ENCODE data around the gene ERCC3.

- RRBS = no CpG with 5 or more reads among the region's 10 CpGs
Measured at GRCh38 chr2:127205524-127205788, 14.6 kb downstream of the CYP27C1 start.

GRCh38 chr2:127217959-127218477 lies 2.1 kb downstream of the CYP27C1 start:
- RRBS = no CpG with 5 or more reads among the region's 8 CpGs

DNA sequence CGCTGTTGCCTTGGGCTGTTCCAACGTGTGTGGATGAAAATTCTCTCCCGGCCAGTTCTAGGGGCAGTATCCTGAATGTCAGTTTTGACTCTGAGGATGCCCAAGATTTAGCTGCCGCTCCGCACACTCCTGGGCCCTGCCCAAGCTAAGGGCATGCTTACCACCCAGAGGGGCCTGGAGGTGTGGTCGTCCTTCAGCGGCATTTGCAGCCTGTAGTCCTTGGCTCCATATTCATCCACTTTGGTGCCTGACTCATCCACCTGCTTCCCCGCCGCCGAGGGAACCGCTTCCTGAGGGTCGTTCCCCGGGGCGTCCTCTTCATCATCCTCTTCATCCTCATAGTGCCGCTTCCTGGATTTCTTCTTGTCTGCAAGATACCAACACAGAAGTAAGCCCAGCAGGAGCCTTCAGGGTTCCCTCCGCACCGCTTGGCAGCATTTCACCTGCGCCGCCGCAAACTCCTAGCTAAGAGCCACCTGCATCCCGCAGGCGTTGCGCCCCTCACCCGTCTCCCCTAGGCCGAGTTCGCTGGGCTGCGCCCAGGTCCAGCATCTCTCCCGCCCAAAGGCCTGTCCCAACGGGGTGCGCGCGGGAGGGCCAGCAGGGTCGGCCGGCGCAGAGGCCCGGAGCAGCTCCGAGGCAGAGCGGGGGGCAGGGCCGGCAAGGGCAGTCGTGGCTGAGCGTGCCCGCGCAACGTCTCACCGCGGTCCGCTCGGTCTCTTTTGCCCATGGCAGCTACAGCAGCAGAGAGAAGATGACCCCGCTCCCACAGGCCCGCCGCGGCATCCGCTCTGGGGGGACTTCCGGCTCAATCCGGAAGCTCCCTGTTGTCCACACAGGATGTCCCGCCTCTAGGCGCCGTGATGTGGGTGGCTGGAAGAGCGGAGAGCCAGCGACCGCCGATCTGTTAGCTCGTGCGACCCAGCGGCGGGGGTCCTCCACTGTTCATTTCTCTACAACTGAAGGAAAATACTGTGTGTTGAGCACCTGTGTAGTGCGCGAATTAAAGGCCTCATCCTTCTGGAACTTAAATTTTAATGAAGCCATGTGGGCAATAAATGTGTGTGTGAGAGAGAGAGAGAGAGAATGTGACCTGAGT lies at the start of gene ERCC3:
Gene ERCC3, minus strand, starts transcription at position 793 of the 1,099 bp plus-strand sequence.
- RRBS = 25% methylated on average over 3 of the region's 68 CpGs

- RRBS = no CpG with 5 or more reads among the region's 16 CpGs
Measured at GRCh38 chr2:127370903-127371641, 16.7 kb downstream of the MAP3K2 start.

DNA sequence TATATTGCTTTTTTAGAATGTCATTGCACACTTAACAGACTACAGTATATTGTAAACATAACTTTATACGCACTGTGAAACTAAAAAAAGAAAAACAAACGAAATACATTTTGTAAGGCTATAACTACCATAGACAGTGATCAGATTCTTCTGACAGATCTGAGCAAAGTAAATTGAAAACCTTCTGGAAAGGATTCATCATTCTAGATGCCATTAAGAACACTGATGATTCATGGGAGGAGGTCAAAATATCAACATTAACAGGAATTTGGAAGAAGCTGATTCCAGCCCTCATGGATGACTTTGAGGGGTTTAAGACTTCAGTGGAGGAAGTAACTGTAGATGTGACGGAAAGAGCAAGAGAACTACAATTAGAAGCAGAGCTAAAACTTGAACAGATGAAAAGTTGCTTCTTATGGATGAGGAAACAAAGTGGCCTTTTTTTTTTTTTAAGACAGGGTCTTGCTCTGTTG lies 3.5 kb downstream of the MAP3K2 start:
- RRBS = no CpG with 5 or more reads among the region's 3 CpGs

GRCh38 chr2:127386200-127386653 lies 1.5 kb downstream of the MAP3K2 start:
- RRBS = no CpG with 5 or more reads among the region's 5 CpGs

DNA sequence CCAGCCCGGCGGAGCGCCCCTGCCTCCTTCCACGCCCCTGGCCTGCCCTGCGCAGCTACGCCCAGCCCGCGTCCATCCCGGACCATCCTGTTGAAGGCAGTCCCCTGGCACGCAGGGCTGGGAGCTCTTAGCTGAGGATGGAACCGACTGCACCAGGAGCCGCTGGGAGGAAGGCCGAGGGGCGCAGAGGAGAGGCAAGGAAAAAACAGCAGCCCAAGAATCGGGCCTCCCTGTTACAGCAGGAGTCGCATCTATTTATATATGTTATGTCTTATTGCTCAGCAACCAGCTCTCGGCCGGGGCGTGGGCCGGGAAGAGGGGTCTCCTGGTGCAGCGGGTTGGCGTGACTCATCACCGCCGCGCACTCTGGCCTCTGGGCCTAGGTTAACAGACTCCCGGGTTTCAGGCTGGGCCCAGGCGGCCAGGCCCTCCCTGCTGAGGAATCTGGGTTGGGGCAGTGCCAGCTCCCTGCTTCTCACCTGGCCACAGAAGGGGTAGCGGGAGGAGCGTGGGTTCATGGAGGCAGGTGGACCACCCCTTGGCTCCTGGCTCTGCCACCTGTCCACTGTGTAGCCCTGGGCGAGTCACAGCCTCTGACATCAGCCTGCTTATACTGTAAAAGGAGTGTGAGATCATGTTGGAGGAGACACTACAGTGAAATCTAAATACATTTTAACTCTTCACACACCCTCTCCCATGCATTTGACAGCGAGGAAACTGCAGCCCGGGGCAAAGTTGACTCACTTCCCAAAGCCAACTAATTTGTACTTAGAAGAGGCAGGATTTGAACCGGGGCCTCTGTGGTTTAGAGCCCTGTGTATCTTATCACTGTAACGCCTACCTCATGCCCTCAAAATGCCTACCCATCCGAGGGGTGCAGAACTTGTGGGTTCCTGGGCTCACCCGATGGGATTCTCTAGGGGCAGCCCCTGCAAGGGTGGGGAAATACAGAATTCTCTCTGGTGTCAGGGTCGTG lies 13.5 kb upstream of the MAP3K2 start:
- RRBS = 82% methylated on average over 14 of the region's 37 CpGs

DNA sequence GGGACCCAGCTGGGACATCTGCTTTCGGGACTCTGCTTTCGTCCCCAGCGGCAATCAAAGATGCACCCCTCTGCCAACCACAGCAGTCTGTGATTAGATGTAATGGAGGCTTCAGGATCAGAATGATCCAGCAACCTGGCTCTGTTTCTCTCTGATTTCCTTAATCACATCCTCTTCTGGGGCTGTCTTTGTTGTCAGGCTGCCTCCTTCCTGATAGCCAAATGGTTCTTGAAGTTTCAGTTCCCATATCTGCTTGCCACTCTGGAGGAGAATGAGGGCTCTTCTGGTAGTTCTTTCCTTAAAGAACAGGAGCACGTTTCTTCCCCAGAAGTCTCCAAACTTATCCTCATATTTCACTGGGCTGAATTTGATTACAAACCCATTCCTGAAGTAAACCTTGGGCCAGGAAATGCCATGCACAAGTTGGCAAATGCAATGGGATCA lies 13.5 kb upstream of the PROC start:
- RRBS = no CpG with 5 or more reads among the region's 4 CpGs

DNA sequence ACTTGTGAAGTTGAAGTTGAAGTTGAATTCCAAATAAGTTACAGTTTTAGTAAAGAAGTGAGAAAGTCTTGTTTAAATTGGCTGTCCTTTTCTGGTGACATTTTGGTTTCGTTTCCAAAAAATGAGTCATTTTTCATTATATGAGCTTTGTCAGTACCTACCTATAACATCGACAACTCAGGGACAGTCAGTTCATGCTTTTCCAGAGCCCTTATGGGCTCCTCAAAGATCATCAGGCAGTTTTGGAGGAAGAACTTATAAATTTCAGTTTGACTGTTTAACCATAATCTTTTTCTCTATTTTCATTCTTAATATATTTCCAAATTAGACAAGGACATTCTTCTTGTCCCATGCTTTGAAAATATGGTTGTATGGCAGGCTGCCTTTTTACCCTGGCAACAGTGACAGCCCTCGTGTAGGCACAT lies 7.4 kb upstream of the PROC start:
- RRBS = no CpG with 5 or more reads among the region's 3 CpGs

DNA sequence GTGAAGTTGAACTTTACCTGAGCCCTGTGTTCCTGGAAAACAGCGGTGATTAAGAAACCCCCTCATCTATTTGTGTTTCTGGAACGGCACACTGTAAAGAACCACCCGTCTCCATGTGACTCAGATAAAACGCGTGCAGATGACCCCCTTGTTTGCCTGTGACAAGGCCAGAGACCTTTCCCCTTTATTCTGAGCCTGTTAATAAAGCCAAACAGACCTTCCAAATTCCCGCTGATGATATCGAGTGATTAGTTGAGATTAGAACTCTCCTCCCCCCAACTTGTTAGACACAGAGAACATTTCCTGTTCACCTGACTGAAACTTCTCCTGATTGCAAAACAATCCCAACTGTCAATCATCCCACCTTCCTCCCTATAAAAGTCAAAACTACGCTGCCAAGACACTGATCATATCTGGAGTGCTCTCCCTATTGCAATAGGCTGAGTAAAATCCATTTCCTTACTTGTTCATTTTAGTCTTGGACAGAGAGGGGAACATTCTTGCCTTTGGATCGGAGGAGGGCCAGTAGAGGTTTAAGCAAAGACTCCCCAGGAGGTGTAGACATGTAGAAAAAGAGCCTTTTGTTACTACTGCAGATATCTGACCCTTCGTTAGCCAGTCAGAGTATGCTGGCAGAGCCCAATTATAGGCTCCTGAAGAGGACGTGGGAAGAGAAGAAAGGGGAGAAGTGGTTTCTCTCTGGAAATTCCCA lies 937 bp upstream of the IWS1 start:
- RRBS = no CpG with 5 or more reads among the region's 11 CpGs

GRCh38 chr2:127563618-127564351 lies 28.3 kb downstream of the MYO7B start:
- RRBS = no CpG with 5 or more reads among the region's 12 CpGs

DNA sequence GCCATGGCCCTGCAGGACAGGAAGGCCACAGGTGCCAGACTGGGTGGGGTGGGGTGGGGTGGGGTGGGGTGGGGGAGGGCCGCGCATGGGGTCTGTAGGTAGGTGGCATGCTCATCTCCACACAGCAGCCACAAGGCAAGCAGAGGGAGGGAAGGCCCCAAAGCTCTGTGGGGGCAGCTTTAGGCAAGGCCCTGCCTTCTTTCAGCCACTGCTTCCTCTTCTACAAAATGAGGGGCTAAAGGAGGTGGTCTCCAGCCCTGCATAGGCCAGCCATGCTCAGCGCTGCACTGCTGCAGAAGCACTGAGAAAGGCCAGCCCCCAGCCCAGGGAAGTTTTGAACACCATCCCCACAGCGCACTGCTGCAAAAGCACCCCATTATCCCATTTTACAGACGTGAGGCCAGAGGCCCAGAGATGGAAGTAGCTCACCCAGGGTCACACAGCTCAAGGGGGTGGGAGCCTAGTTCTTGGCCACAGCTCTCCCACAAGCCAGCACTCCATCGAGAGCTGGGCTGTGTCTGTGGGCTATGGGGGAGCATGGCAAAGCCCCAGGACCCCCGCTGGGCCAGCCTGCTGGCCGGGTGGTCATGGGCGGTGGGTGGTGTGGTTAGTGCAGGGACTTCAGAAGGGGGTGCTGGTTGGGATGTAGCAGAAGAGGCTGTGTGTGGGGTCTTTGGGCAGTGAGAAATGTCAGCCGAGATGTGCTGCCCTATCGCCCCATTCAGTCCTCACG lies 17.3 kb upstream of the GPR17 start:
- RRBS = no CpG with 5 or more reads among the region's 12 CpGs

GRCh38 chr2:127647380-127648398 lies 1.7 kb downstream of the GPR17 start:
- RRBS = 87% methylated on average over 4 of the region's 15 CpGs

GRCh38 chr2:127664462-127665048 lies 10.8 kb downstream of the LIMS2 start:
- RRBS = no CpG with 5 or more reads among the region's 29 CpGs

DNA sequence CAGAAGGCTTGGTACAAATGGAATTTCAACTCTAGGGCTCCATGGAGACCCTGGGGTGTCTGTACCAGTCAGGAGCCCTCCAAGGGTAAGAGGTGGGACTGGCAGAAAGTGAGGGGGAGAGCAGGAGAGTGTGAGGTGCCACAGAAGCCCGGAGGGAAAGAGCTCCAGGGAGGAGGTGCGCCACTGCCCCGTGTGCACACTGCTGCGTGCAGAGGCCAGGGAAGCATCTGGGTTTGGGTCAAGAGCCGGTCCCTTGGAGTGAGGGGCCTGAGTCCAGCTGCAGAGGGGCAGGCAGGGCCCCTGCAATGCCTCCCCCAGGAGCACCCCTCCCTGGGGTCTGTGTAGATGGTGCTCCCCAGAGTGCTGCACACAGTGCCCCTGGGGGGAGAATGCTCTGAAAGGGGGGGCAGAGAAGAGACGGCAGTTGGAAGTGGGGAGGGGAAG lies 3.6 kb upstream of the LIMS2 start:
- RRBS = 93% methylated on average over 3 of the region's 6 CpGs

- RRBS = no CpG with 5 or more reads among the region's 5 CpGs
Measured at GRCh38 chr2:127796530-127797277, 14.3 kb downstream of the WDR33 start.

- RRBS = no CpG with 5 or more reads among the region's 35 CpGs
Measured at GRCh38 chr2:127810523-127811087, 366 bp downstream of the WDR33 start.

DNA sequence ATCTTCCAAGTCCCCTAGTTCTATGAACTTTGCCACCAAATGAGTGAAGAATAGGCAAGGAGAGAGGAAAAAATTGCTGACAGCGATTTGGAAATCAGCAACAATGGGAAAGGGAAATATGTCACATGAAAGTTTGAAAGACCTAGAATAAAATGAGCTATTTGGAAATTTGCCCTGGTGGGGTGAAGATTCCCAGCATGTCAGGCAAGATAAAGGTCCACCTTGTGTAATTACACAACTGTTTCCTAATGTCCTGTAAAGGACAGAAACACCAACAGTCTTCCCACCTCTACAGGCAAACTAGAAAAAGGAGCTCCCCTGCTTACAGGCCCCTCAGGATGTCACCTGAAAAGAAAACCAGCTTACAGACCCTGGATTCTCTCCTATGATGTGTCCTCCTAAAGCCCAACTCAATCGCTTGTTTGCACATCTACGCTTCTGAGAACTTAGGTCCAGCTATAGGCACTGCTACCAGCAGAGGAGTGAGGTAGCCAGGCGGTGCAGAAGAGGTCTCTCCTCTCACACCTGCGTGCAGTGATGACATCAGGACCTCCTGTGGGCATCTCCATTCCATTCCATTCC lies 5.9 kb upstream of the POLR2D start:
- RRBS = no CpG with 5 or more reads among the region's 5 CpGs

GRCh38 chr2:127893393-127894019 lies 7.8 kb upstream of the AMMECR1L start:
- RRBS = 54% methylated on average over 2 of the region's 7 CpGs

DNA sequence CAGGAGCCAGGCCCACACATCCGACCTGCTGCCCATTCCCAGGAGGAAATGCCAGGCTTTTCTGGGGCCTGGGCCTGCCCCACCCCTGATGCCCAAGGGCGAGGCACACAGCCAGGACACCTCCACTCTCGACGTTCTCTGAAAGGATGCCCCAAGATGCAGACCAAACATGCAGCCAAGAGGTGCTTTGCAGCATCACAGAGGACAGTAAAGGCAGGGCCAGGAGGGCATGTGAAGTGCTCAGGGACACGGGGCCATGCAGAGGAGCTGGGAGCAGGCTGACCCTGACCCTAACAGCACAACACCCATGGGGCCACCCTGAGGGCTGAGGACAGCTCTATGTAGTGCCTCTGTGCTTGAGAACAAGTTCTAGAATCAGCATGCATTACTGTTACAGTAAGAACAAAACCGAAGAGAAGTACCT lies 15.6 kb downstream of the HS6ST1 start:
- RRBS = no CpG with 5 or more reads among the region's 6 CpGs

Data from islet of Langerhans (tissue), 1 donor.